AG04449 (cell line): Measurements from ENCODE around the genes OR6C65 and OR6C2.

DNA sequence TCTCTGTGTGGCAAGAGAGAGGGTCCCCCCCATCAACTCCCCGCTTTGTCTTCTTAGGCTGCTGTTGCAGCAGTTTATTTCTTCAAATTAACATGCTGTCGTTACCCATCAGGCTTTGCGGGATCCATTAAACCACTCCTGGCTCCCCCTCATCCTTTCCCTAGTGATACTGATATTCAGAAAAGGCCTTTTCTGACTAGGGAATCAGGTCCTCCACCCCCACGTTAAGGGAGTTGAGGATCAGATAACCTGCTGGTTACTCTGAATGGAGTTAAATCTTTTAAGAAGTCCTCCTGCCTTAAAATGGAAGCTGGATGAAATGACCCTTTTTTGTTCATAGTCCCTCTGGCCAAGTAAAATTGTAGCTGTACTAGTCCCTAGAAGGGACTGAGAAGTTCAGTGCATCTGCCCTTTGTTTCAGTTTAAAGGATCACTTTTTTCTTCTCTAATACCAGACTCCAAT, 15.2 kb downstream of the GPR84 start:
- RRBS: no CpG with 5 or more reads among the region's 4 CpGs

GRCh38 chr12:54352671-54353448, 11.4 kb downstream of the GPR84 start:
- RRBS: no CpG with 5 or more reads among the region's 2 CpGs

DNA sequence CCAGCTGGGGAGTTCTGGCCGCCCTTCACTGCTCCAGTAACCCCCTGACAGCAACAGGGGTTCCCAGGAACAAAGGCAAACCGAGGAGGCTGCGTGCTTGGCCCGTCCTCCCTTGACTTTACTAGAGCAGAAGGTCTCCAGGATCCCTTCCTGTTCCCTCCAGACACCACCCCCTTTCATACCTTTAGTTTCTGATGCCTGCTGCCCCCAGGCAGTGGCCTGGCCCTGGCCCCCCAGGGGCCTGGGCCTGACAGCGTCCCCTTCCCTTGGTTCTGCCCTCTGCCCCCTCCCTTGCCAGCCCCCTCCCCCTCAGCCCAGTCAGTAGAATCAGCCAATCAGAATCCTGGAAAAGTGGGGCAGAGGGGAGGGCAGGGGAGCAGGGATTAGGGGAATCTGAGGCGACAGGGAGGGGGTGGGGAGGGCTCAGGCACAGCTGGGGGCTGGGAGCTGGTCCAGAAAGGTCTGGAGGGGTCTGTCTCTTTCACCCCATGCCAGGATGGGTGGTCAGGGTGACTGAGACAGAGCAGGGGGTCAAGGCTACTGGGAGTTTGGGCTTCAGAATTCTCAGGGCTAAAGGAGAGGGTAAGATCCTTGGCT, 1.1 kb upstream of the ZNF385A start:
- RRBS: no CpG with 5 or more reads among the region's 6 CpGs

GRCh38 chr12:54401350-54401958, 16.9 kb upstream of the ZNF385A start:
- RRBS: no CpG with 5 or more reads among the region's 15 CpGs

DNA sequence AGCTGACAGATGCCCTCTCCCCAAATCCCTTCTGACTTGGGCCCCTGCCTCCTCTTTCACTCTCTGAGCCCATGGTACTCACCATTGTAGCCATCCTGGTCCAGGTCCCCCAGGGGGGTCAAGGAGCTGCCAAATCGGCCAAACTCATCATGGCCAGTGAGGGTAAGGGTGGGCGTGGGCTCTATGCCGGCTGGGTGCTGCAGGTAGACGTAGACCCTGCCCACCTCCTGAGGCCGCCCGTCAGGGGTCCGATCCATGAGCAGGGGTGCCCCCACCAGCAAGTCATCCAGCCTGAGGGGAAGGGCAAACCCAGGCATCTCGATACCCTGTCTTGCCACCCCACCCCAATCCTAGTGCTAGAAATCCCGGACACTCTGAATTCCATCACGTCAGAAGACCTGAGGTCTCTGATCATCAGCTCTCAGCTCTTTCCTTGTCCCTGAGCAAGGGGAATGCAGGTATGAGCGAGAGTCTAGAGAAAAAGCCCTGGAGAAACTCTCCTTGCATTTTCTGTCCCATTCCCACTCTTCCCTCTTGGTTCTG, 13.9 kb downstream of the ITGA5 start:
- RRBS: no CpG with 5 or more reads among the region's 11 CpGs

DNA sequence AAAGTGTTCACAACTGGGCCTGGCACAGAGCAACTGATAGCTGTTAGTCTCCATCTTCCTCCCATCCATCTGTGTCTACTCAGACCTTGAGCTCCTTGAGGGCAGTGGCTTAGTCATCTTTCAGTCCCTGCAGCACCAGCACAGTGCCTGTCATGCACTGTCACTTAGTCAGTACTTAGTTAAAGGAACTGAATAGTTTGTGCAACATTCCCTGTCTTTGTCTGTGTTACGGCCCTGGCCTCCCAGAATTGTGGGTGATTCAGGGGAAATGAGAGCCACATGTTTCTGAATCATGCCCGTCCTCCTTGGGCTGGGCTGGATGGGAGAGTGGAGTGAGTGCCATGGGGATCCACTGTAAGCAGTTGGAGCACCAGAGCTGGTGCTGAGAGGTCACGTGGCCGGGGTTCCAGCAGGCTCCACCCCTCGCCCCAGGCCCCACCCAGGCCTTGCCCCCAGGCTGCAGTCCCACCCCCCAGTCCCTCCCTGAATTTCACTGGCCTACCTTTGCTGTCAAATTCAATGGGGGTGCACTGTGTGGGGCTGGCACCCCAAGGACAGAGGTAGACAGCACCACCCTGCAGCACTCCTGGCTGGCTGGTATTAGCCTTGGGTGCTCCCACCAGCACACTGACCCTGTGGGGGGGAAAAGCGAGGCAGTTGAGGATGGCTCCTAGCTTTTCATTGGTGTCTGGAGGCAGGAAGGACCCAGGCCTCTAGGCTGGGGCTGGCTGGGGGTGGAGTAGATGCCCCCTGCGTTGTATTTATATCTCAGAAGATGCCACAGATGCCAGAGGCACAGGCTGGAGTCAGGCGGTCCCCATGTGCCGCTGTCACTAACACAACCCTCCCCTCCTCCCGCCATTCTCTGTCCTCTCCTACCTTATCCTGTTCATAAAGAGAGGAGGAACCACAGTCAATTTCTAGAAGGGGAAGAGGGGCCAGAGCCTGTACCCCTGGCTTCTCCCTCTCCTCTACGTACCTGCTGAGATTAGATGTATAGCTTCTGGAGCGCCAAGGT, 7.4 kb downstream of the ITGA5 start:
- RRBS: no CpG with 5 or more reads among the region's 12 CpGs

DNA sequence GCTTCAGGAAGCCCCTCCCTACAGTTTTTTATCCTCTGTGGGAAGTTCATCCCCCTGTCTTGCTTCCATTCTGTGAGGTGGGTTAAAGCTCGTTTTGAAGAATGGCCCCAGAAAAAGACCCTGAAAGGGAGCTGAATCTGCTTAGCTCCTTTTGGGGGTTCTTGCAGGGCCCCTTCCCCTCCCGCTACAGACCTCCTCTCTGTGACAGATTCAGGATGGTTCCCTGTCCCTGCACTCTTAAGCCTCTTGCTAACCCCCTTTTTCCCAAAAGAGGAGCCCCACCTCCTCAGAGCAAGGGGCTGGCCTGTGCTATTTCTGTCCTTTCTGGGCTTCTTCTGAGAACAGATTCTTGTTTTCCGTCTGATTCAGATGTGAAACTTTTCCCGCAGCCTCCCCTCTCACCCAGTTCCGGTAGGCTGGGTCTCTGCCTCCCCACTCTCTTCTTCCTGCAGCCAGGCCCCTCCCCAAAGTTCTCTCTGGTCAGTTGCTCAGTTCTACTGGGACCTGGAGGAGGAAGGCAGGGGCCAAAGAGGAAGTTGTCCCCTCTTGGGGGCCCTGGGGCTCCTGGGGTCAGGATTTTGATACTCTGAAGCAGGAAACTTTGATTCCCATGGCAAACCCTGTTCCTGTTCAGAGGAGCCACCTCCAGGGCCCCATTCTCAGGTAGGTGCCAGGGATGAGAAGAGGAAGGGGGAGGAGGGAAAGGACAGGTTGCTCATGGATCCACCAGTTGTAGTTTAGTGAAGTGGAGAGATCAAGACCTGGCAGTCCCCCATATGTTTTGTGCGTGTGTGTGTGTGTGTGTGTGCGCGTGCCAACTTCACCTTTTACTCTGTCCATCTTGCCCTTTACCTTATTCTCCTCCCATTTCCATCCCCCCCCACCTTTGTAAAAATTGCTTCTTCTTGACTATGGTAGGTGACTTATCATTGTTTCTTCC, 11.8 kb downstream of the PDE1B start:
- RRBS: no CpG with 5 or more reads among the region's 8 CpGs

- RRBS: no CpG with 5 or more reads among the region's 8 CpGs
These were observed 37.0 kb upstream of the DCD start for GRCh38 chr12:54684974-54685792.

- RRBS: no CpG with 5 or more reads among the region's 12 CpGs
These were observed 34.0 kb downstream of the MUCL1 start for GRCh38 chr12:54888218-54888775.

- RRBS: no CpG with 5 or more reads among the region's 2 CpGs
These were observed 988 bp downstream of the TESPA1 start for GRCh38 chr12:54983474-54984074.

GRCh38 chr12:55400246-55400653, at the start of gene OR6C65:
OR6C65 (plus strand) TSS chr12:55400529.
- RRBS: no CpG with 5 or more reads among the region's 1 CpG

DNA sequence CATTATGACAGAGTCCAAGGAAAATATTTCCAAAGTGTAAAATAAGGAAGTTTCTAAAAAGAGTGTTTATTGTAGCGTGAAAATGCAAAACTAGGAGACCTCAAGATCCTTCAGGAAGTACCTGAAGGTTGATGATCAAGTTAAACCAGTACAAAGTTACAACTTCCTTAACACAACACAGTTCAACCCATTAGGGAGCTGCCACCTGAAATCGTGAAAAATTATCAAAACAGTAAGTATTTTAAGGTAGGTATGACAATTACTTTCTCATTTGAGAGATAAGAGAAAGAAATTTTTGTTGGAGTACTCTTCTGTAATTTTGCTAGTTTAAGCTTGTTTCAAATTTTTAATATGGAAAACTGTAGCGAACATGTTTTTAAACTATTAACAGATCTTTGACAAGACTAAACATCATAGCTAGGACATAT, at the start of gene OR6C2:
Gene OR6C2, plus strand, starts transcription at position 163 of the 428 bp plus-strand sequence.
- RRBS: no CpG with 5 or more reads among the region's 3 CpGs

- RRBS: 13% methylated on average over 13 of the region's 41 CpGs
These were observed 9.6 kb downstream of the OR10P1 start for GRCh38 chr12:55646078-55646889.

DNA sequence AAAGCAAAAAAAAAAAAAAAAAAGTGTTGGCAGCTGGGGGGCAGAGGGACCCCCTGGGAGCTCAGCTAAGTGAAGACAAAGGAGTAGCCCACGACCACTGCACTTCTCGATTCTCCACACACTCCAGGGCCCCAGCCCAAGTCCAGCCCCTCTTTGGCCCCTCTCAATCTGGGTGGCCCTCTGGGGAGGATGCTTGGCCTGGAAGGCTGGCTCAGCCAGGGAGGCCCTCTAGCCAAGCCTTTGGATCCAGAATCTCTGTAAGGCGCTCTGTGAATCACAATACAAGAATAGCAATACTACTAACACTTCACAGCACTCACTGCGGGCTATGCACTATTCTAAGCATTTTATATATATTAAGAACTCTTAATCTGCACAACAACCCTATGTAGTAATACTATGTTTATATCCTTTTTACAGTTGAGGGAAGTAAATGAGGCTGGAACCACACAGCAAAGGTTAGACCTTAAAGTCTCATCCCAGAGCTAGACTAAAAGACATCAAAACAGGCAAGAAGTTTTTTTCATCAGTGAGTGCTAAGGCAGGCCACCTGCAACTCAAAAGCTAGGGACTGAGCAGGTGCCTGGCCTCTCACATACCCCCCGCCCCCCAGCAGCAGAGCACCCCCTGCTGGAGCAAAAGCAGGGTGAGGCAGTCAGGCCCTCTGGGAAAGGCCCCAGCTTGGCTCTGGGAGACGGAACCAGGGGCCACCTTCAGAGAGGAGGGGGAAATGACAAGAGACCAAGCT, 2.2 kb downstream of the ITGA7 start:
- RRBS: no CpG with 5 or more reads among the region's 6 CpGs

DNA sequence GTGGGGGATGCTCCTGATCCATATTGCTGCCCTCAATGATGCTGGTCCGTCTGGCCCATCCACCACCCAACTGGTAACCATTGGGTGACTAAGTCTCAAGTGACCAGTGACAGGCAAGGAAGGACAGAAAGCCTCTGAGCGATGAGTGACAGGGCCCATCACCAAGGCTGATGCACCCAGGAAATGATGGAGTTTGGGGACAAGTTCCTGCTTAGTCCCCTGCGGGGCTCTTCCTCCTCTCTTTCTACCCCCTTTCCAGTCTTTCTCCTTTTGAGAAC, 2.6 kb upstream of the MMP19 start:
- RRBS: no CpG with 5 or more reads among the region's 3 CpGs

DNA sequence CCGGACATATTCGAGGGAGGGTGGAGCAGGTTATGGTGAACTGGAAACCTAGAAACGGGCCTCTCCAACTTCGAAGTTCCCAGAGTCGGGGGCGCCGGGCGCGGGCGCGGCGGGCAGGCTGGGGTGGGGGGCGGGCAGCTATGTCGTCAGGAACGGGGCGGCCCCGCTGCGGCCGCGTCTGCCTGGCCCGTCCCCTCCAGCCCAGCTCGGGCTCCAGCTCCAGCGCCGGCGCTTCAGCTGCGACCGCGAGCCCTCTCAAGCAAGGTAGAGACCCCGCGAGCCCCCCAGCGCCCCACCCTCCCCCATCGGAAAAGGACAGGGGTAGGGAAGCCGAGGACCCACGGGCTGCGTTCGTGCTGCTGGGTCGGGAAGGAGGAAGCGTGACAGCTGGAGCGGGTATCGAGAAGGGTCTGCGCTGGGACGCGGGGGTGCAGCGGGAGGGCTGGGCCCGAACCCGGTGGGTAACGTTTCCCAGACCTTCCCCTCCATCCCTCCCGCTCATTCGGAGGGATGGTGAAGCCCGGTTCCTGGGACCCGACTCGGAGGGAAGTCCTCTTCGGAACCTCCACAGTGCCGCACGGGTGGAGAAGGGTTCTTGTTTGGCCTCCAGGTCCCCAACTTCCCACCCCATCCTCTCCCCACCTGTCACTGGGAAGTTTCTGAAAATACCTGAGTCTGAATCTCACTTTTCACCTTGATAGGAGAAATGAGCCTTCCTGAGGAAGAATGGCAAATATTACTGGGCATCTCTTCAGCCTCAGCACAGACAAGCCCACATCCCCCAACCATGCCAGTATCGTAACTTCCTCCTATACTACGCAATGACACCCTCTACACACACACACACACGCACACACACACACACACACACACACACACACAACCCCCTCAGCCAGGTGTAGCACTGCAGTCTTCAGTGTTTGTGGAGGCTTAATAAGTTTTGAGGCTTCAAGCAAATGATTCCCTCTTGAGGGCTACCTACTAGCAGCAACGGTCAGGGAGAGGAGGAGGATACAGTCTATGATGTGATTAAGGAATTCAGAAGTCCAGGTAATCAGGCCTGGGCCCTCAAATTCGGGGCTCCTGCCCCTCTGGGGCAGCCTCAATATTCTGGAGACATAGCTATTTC, 1.3 kb downstream of the DGKA start:
- RRBS: 2% methylated on average over 11 of the region's 60 CpGs

DNA sequence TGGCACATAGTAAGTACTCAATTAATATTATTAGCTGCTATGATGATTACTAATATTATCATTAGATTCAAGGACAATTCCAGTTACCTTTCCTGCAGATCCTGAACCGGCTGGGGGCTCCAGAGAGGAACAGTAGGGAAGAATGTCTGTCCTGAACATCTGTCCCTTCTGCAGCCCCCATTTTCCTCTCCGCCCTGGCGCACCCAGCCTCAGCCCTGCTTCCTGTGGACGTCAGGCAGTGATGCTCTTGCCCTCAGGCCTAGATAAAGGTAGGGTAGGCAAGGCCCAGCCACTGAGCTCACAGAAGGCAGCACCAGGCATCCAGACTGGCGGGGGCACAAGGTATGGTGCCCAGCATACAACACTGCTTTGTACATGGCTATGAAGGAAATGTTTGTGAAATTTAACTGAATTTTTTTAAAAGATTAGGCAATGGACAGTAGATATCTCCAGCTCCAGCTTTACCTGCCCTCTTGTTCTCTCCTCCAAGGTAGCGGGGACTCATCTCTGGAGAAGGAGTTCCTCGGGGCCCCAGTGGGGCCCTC, 3.8 kb downstream of the IKZF4 start:
- RRBS: no CpG with 5 or more reads among the region's 7 CpGs

- RRBS: no CpG with 5 or more reads among the region's 8 CpGs
These were observed 7.3 kb downstream of the ERBB3 start for GRCh38 chr12:56087170-56087698.

DNA sequence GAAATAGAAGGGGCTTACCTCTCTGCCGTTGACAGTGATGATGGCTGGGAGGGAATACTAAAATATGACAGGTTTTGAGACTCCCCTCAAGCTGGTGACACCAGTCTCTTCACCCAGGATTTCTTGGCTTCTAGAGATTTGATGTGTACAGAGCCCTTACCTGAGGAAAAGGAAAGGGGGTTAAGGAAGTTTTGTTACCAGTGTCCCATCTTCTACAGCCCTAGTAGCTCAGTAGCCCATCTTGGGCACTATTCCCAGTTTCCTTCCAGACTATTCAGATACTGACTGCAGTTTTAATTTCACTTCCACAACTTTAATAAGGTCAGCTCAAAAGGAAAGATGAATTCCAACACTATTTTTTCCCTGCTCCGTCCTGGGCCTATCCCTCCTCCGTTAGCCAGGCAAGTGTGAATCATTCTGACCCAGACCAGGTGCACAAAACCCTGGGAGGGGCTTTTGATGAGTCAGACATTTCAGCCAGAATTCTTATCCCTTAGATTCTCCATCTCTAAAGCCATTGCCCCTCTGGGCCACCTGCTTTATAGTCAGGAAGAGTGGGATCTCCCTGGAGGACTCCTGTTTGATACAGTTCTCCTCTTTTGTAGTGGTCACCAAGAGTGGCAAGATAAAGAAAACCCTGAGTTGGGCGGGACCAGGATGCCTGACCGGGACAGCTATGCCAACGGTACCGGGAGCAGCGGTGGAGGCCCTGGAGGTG, 2.0 kb downstream of the ZC3H10 start:
- RRBS: no CpG with 5 or more reads among the region's 8 CpGs